Smooth muscle cell (in vitro differentiated cells): ENCODE measurements around a stretch of chr12.

- RAMPAGE, long total RNA, result no peak
These were observed 1.9 kb downstream of the RAN start for GRCh38 chr12:130873523-130874314.

GRCh38 chr12:130960726-130961205, 7.1 kb downstream of the ADGRD1 start:
- RAMPAGE, long total RNA, result no peak

GRCh38 chr12:131002992-131003501, 49.3 kb downstream of the ADGRD1 start:
- RAMPAGE, long total RNA, result no peak

- RAMPAGE, long total RNA, result no peak
These were observed 72.5 kb downstream of the ADGRD1 start for GRCh38 chr12:131026077-131026701.

DNA sequence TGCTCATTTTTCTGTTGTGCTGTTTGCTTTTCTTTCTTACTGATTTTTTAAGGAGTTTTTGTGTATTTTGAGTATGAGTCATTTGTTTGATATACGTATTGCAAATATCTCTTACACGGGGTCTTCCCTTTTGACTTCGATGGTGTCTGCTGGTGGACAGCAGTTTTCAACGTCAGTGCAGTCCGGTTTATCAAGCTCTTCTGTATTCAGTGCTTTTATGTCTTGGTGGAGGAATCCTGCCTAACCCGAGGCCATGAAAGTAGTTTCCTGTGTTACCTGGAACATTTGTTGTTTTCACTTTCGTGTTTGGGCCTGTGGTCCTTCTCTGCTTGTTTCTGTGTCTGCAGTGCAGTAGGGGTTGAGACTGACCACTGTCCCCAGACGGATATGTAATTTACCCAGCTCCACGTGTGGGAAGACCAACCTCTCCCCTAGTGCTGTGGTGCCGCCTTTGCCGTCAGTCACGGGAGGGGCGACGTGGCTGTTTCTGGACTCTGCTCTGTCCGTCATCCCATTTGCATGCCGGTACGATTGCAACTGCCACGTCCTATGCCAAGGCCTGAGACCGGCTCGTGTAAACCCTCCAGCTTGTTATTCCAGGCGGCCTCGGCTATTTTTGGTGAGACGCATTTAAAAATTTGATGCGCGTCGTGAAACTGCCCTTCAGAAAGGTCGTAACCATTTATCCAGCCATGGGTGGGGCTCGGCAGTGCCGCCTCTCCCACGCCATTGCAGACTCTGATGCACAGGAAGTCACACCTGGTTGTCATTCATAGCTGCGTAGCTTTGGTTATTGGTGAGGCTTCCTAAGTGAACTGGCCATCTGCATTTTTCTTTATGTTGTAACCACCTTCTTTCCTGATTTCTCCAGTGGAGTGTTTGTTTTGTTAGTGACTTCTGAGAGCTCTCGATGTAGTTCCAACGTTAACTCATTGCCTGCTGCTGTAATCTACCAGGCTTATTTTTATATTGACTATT, 74.9 kb downstream of the ADGRD1 start:
- RAMPAGE, long total RNA, result no peak

DNA sequence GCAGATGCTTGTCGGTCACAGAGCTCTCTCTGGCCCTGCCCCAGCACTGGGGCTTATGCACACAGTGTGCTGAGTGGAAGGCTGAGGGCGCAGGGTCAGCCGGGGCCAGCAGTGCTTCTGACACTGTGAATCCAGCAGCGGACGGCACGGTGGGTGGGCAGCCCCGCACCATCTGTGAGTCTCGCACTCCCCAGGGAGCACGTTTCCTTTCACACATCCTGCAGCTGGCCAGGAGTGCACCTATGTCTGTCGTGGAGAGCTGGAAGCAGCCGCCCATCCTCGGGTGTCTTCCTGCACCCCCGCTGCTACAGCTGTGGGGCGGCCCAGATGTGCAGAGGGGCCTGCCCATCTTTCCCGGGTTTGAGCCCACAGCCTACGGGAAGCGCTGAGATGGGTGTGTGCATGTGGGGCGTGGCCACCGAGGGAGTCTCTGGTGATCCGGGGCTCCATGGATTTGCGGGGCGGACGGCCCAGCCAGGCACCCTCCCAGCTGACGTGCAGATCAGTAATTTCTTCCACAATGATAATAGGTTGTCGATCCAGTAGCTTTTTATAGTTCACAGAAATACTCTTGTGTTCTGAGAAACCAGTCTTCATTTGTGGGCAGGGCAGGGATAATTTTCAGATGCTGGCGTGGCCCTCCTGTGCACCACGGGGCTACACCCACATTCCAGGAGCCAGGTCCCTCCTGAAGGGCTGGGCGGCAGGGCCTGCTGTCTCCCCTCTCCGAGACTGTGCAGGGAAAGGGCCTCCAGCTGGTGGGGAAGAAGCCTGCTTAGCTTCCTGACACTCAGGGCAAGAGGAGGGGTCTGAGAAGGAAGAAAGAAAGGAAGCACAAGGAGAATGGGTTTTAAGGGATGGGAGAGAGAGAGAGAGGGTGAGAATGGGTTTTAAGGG, 94.7 kb downstream of the ADGRD1 start:
- RAMPAGE, long total RNA, result no peak

DNA sequence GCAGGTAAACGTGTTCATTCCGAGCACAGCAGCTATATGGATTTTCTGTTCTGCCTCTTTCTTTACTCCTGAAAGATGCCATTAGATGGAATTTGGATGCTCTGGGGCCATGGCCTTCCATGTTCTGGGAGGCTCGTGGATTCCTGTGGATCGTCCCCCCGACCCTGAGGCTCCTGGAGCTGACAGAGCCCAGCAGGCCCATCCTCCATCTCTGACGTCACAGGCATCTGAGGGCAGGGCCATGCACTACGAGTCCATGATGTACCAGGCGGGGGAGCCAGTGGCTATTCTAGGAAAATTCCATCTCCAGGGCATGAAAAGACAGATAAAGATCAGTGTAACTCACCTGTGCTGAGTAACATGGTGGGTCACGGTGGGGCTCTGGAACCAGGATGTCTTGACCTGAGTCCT, 115.2 kb downstream of the ADGRD1 start:
- RAMPAGE, long total RNA, result no peak

- RAMPAGE, long total RNA, result no peak
These were observed 210.3 kb downstream of the ADGRD1 start for GRCh38 chr12:131163979-131164357.

DNA sequence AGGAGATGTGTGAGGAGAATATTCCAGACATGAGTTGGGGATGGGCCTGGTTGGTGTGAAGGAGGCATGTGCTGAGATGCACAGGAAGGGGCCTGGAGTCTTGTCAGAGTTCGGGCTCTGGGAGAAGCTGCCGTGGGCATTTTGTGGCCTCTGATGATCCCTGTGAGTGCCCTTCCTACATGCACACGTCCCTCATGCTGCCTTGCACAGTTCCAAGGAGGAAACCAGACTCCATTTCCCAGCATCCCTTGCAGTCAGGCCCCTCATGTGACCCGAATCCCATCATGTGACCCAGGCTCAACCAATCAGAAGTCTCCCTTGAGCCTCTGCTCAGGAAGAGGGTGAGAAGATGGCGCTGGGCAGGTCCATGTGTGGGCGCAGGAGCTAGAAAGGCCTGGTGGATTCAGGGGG, 240.3 kb downstream of the ADGRD1 start:
- RAMPAGE, long total RNA, result no peak

DNA sequence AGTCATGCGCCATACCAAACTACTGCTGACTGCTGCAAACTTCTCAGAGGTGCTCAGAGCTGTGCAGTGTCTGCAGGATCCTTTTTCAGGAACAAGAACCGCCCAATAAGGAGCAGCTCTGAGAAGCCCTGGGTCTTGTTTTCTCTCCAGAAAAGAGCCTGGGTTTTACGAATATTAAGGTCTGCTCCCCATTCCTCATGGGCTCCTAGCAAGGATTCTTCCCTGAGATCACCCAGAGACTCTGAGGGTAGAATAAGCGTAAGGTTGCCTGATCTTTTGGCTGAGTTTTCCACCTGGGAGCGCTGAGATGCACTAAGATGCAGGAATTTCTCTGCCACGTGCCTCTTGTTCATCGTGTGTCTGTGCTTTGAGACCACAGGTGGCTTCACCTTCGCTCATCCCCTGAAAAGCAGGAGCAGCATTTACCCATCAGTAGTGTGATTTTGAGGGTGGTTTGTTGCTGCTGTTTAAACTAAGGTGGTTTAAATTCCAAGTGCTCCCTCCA, 304.7 kb upstream of the SFSWAP start:
- RAMPAGE, long total RNA, result no peak

DNA sequence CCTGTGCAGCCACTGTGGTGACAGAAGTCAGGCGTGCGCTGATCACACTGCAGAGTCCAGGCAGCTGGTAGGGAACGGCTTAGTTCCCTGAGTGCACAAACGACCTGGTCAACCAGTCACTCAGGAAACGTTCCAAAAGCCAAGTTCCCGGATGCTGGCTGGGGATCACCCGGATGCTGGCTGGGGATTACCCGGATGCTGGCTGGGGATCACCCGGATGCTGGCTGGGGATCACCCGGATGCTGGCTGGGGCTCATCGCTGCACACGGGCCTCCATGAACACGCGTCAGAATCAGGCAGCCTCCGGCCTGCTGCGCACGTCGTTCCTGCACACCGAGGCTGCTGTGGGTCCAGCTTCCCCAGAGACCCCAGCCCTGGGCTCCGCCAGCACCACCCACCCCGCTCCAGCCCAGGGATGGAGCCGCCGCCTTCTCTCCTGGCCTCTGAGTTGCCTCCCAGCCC, 254.1 kb upstream of the SFSWAP start:
- RAMPAGE, long total RNA, result no peak

- RAMPAGE, long total RNA, result no peak
These were observed 54.4 kb upstream of the MMP17 start for GRCh38 chr12:131773502-131774512.

- RAMPAGE, long total RNA, result no peak
These were observed 30.9 kb upstream of the MMP17 start for GRCh38 chr12:131797152-131797789.

GRCh38 chr12:131872227-131872622, 22.2 kb upstream of the ULK1 start:
- RAMPAGE, long total RNA, result no peak

DNA sequence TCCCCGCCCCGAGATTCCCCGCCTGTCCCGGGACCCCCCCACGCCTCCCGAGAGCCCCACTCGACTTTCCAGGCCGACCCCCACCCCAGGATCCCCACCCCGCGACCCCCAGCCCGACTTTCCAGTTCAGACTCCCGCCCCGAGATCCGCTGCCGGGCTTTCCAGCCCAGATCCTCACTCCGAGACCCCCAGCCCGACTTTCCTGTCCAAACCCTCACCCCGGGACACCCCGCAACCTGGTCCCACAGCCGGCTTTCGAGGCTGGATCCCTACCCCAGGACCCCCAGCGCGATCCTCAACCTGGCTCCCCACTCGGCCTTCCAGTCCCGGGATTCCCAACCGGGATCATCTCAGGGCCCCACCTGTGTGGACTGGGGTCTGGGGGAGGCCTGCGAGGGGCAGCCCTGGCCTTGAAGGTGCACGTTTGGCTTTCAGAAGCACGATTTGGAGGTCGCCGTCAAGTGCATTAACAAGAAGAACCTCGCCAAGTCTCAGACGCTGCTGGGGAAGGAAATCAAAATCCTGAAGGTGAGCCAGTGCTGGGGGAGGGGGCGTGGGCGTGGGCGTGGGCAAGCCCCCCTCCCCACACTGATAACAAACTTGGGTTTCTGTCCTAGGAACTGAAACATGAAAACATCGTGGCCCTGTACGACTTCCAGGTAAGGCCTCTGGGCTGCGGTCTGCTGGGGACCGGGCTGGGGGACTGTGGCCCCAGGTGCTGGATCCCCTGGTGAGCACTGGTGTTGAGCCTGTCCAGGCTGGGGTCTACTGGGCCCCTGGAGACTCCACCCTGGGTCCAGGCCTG, 946 bp downstream of the ULK1 start:
- RAMPAGE, long total RNA, result no peak

DNA sequence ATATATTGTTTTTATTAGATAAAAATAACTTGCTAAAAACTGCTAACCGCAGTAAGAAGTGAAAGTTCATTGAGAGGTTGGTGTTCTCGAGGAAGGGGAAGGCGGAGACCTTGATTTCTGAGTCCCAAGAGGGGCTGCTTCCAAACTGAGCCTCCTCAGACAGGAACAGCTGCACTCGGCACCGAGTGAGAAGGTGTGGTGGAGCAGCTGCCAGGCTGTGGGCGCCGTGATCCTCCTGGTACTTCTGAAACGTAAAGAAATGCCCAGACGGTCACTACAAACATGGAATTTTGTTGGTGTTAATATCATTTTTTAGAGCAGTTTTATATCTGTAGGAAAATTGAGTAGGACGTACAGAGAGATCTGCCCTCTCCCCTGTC, 4.6 kb upstream of the PUS1 start:
- RAMPAGE, long total RNA, result no peak

- RAMPAGE, long total RNA, result no peak
These were observed 85.4 kb downstream of the EP400 start for GRCh38 chr12:132034928-132035705.

GRCh38 chr12:132079542-132080211, 64.4 kb downstream of the DDX51 start:
- RAMPAGE, long total RNA, result no peak

DNA sequence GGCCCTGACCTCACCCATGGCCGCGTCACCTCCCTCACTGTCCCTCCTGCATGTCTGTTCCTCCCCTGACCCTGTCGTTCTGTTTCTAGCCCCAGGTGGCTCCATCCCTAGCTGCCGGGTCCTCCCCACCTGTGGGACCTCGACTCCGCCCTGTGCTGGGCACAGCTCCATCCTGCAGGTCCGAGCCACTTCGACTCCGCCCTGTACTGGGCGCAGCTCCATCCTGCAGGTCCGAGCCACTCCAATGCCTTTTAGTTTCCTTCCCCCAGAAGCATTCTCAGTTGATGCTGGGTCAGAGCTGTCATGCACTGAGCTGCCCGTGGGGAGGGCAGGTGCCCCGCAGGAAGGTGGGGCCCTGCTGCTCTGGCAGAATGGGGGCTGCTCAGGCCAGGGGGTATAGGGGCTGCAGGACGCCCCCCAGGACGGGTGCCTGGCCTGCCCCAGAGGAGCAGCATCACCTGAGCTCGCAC, 19.0 kb downstream of the NOC4L start:
- RAMPAGE, long total RNA, result no peak

DNA sequence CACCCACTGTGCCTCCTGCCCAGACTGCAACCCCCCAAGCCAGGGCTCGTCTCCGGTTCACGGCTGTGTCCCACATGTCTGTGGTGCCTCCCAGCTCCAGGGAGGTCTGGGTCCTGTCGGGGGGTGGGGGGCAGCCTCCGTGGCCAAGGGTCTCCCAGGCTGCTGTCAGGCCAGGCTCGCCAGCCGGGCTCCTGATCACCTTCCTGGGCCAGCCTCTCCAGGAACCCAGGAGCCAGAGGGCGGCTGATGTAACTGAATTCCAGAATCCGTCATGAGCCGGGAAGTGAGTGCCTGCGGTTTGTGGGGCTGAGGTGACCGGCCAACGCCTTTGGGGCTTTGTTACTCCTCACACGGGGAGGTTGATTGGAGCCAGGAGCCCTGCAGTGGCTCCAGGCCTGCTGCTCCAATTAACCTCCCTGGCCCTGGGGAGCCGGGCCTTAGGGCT, 36.5 kb upstream of the FBRSL1 start:
- RAMPAGE, long total RNA, result no peak